ENCODE measurements around a stretch of chr12.

DNA sequence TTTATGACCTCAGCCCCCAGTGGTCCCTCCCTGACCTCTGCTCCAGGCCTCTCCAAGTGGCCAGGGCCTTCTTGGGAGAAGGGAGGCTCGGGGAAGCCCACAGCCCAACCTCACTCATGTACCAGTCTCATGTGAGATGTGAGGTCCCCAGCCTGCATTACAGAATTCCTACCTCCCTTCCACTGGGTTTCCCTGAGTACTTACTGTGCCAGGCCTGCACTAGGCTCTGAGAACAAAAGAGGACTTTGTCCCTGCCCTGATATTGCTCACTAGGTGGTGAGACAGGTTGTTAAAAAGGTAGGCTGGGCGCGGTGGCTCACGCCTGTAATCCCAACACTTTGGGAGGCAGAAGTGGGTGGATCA is 9.8 kb upstream of the POP5 start:
- PRO-cap, result no peak

DNA sequence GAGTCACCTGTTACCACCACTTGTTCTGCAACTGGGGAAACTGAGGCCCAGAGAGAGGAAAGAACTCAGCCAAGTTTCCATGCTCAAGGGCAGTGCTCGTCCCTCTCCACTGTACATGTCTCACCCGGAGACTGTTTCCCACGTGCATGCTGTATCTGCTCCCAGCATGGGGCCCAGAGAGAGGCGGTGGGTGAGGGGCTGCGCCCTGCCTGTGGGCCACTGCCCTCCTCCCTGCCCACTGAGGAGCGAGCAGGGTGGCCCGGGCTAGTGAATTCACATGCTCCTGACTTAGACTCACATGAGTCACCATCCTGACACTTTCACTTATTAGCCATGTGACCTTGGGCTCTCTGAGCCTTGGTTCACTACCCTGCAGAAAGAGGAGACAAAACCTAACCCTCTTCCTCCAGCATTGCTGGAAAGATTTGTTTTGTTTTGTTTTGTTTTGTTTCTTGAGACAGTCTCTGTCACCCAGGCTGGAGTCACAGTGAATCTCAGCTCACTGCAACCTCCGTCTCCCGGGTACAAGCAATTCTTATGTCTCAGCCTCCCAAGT is 17.9 kb upstream of the POP5 start:
- PRO-cap, result no peak

DNA sequence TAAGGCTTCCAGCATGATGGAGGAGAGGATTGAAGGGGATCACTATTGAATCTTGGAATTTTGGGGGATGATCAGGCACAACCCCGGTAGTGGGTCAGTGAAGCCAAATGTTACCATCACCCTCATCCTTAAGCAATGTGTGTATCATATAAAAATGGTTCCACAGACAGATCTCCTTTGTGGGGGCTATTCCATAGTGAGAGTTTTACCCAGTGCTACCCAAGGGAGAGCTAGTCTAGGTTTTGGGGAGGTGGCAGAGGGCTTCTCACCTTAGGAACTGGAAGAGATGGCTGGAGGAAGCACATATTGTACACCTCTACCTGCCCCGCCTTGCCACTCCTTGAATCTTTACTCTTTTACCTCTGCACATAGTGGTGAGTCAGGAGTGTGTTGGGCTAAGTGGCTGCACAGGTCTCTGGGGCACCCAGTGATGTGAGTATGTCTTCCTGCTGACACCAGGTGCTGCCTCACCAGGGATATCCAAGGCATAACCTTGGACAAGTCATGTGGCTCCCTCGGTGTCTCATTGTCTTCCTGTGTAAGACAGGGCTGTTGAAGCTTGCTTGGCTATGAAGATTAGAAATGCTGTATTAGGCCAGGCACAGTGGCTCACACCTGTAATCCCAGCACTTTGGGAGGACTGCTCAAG is 19.9 kb upstream of the CABP1 start:
- PRO-cap, result no peak

DNA sequence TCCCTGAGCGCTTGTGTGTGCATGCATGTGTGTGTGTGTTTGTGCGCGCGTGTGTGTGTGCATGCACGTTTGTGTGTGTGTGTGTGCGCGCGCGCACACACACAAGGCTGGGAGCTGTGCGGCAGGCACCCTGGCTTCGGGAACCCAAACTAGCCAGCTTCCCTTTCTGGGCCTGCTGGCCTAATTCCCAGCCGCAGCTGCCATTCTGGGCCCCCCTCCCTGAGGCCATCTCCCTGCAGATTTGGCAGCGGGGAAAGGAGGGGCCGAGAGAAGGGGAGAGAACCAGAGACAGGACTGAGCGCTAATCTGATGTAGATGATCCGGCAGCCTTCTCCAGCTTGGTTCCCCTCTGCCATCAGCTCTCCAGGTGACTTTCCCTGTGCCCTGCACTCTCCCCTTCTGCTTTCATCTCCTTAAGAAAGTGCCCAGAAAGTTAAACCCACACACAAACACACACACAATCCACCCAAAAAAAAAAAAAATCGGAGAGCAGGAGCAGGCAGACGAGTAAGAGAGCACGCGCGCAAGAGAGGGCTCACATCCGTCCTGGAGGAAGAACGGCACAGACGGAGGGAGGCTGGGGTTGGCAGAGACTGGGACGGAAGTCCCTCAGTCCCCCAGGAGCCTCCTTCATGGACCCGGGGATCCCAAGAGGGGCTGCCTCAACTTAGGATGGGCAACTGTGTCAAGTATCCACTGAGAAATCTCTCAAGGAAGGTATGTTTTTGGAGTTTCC is 9.7 kb downstream of the CABP1 start:
- PRO-cap, result no peak

GRCh38 chr12:120705437-120706062 is 4.7 kb upstream of the UNC119B start:
- PRO-cap, result no peak

DNA sequence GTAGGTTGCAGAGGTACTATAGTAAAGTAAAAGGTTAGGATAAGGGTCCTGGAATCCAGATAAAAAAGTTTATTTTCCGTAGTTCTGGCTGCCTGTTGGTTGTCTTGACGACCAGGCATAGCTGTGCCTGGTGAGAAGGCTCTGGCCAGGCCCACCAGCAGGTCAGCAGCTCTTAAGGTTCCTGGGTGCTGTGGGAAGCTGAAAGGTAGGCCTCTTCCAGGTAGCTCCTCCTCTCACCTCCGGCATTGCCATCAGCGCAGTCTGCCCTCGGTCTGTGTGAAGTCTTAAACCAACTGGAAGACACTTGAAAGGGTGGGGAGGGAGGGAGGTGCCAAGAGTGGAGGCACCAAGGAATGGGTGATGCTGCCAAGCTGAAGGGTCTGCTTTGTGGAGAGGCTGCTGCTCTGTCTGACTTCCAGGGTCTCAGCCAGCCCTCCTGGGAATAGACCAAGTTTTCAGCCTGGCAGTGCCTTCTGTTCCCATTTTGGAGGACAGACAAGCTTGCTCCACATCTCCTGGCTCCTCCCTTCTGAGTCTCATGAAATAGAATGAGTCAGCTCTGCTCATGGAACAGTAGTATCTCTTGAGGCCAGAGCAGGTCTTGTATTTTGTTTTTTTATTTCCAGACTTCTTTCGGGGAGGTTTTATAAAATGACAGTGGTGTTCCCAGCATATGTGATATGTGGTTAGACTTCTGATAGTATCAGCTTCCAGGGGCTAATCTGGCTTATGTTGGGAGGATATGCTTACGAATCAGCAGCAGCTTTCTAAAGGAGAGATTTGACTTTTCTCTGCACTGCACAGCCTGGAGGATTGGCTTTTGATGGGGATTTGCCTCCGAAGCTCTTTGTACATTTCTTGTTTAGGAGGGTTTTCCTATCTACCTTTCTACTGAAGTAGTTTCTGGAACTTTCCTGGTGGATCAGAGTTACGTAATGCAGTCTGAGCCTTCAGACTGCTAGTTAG is 5.1 kb upstream of the ACADS start:
- PRO-cap, result no peak

- PRO-cap, result no peak
Measured at GRCh38 chr12:120847736-120848402, 56.3 kb downstream of the SPPL3 start.

DNA sequence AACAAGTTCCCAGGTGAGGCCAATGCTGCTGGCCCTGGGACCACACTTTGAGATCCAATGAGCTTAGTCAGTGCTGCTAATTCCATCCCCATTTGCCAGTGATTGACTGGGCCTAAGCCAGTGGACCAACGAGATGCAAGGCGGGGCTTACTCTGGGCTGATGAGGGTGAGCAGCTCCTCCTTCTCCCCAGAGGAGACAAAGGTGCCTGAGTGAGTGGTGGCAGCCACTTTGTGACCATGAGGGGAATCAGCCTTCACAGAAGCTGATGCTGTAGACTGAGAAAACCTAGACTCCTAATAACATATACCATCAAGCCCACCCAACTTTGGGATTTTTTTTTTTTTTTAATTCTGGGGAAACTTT is 23.1 kb upstream of the HNF1A start:
- PRO-cap, result no peak

GRCh38 chr12:120979645-120980178 is 1.4 kb downstream of the HNF1A start:
- PRO-cap, result no peak

DNA sequence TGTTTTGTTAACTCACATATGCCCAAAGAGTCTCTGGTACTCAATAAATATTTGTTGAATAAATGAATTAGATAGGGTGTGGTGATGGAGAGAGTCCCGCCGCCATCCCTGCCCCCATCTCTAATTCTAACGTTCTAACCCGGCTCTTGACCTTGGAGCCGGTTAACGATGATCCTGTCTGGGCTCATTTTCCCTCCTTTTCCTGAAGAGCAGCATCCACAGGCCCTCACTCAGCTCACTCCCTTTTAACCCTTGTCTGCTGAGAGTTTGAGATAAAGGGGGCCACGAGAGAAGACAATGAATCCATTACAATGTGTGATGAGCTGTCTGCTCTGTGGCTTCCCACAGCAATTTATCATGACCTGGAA is 18.8 kb upstream of the P2RX7 start:
- PRO-cap, result no peak

GRCh38 chr12:121210684-121211214 is 820 bp downstream of the P2RX4 start:
- PRO-cap, result no peak

DNA sequence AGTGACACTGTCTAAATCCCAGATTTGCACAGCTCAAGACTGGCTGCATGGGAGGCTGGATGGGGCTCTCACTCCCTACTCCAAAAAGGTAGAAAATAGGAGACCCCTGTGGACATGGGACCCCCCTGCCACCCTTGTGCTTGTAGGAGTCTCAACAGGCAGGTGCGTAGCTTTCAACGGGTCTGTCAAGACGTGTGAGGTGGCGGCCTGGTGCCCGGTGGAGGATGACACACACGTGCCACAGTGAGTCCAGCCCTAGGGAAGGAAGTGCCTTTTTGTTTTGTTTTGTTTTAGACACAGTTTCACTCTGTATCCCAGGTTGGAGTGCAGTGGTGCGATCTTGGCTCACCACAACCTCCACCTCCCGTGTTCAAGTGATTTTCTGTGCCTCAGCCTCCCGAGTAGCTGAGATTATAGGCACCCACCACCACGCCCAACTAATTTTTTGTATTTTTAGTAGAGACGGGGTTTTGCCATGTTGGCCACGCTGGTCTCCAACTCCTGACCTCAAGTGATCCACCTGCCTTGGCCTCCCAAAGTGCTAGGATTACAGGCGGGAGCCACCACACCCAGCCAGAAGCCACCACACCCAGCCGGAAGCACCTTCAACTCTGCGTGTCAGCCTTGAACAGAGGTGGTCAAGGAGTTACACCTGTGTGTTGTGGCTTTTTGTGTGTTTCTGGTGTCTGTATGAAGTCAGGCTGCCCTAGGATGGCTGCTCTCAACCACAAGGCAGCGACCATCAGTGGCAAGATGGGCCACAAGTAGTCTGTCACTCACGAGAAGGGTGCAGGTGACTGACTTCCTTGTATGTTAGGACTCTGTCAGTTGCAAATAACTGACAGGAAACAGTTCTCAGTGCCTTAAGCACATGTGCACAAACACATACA is 13.1 kb downstream of the P2RX4 start:
- PRO-cap, result no peak

GRCh38 chr12:121278856-121279348 is 17.6 kb downstream of the CAMKK2 start:
- PRO-cap, result no peak

DNA sequence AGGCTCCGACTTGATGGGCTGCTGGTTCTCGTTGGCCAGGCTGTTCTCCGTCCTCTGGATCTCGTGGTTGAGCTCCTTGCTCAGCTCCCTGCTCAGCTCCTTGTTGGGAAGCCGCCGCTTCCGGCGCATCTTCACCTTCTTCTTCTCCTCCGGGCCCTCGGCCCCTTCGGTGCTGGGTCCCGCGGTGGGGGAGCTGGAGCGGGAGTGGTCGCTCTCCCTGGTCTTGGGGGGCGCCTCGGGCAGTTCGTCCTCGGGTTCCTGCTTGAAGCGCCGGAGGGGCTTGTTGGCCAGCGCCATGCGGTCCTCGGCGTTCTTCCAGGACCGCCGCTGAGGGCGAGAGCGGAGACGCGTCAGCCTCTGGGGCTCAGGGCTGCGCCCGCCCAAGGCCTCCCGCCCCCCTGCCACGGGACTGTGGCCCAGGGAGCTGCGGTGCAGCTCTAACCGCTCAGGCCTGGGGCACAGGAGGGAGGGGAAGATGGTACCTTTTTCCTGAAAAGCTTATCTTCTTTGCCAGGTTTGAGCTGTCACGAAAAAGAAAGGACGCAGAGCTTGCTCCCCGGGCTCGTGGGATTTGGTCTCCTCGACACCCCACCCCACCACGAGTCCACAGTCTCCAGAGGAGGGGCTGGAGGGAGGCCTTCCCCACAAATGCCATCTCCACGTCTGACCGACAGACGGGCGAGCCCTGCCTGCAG is 42.7 kb downstream of the RNF34 start:
- PRO-cap, result no peak

DNA sequence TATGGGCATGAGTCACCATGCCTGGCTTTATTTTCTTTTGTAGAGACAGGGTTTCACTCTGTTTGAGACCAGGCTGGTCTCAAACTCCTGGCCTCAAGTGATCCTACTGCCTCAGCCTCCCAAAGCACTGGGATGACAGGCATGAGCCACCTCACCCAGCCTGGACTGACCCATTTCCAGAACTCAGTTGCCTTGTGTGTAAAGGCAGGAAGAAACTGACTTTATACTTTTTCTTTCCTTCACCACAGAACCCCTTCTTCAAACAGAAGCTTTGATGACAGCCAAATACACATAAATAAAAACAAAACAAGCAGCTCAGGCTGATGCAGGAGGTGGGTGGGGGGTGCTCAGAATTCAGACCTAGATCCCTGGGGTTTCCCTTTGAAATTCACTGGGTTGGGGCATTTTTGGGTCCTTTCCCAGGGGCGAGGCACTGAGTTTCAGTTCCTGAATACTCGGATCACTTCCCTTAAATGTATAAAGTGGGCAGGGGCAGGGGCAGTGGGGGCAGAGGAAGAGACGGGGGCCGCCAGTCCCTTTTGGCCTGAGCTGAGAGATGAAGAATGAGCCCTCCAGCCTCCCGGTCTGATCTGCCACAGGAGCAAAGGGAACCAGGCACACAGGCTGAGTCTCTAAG is 20.6 kb downstream of the KDM2B start:
- PRO-cap, result no peak

DNA sequence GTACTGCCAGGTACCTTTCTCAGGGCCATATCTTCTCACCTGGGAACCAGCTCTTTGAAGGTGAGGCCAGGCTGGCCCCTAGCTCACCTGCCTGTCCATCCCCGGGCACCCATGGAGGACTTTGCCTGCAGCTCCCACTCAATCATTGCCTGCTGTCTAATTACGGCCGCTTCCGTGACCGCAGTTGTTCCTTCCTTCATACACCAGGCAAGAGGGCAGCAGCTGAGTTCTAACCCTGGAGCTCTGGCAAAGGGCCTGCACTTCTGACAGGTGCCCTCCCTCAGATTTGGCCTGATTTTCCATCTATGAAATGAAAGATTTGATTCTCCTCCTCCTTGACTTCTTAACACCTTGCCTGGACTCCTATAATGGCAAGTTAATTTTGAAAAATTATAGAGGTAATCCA is 20.2 kb upstream of the KDM2B start:
- PRO-cap, result no peak

- PRO-cap, result no peak
Measured at GRCh38 chr12:121767458-121768113, 25.9 kb downstream of the RHOF start.

DNA sequence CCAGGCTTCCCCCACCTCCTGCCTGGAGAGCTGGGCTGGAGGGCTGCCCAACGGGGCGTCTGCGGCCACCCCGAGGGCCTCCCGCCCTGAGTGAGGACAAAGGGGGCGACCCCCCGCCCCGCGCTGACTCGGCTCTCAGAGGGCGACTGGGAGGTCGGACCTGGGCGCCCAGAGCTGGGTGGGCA is 3.7 kb upstream of the SETD1B start:
- PRO-cap, result bidirectional peak, plus-strand start at position 140 of the sequence, minus-strand start outside the sequence

DNA sequence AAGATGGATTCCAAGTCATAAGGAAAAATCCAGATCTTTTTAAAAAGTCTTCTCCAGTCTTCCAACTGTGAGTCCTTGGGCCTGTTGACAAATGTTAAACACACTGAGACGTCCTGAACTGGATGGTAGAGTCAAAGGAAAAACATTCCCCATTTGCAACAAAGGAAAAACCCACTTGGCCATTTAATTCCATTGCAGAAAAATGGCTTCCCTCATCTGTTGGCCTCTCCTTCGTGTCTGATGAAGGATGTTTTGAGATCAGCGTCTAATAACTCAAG is 1.2 kb upstream of the SETD1B start:
- PRO-cap, result bidirectional peak, plus-strand start outside the sequence, minus-strand start at position 239 of the sequence

DNA sequence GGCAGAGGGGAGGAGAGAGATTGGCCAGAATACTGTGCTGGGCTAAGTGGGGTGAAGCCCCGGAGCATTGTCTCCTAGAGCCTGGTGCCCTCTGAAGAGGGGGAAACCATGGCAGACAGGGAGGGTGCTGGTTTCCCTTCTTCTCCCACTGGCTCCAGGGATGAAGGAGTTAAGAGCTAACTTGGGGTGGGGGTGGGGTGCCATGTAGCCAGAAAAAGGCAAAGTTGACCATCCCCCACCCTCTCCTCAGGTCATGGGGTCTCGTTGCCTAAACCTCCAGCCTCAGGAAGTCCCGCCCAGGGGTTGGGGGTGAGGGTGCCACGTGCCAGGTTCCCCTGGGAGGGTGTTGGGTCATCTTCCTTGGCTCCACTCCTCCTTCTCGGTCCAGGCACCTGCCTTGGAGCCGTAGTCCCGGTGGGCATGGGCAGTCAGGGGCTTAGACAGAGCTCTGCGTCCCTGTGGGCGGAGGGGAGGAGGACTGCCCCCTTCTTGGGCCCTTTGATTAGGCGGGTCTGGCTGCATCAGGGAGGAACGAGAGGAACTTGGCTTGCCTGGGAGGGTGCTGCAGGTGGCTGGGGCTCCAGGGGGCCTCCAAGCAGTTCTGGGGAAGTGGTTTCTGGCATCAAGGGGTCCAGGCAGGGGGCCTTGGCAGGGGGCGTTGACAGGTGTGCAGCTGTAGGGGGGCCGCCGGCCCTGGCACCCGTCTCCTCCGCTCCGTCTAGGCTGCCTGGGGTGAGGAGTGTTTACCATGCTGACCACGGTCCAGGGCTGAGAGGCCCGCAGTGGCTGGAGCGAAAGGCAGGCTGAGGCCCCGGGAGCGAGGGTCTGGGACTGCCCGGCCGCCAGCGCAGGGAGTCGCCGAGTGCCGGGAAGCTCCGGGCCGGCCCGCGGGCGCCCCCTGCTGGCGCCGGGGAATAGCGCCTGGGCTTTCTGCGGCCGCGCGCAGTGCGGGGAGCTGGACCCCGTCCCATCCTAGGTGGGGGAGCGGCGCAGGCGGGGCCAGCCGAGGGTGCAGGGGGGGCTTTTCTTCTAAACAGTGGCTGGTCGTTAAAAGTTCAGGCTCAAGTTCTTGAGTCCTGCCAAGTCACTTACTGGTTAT is 7.8 kb downstream of the SETD1B start:
- PRO-cap, result no peak